GM19240 (cell line): ENCODE data around the genes CD300A and TSEN54.

DNA sequence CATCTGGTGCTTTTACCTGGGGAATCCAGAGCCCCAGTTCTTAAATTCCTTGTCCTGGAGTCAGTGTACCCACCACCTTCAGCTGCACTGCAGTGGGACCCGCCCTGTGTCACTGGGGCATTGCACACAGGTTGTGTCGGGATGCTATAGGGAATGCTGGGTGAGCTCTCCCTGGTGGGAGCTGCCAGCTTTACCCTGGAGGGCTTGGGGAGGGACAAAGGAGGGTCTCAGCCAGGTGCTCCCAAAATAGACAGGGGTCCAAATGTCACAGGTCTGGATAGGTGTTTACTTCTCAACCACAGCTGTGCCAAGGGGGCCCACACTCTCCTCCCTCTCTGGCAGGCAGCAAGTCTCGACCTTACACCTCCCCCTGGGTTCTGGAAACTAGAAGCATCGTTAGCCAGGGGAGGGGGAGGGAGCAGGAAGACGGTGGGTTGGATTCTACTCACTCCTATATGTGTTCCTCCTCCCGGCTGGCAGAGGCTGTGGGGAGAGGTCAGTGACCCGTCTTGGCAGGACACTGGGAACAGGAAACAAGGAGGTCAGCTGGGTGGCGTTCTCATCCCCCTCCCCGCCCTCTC is 12.2 kb downstream of the GPRC5C start:
- RRBS: no CpG with 5 or more reads among the region's 9 CpGs

DNA sequence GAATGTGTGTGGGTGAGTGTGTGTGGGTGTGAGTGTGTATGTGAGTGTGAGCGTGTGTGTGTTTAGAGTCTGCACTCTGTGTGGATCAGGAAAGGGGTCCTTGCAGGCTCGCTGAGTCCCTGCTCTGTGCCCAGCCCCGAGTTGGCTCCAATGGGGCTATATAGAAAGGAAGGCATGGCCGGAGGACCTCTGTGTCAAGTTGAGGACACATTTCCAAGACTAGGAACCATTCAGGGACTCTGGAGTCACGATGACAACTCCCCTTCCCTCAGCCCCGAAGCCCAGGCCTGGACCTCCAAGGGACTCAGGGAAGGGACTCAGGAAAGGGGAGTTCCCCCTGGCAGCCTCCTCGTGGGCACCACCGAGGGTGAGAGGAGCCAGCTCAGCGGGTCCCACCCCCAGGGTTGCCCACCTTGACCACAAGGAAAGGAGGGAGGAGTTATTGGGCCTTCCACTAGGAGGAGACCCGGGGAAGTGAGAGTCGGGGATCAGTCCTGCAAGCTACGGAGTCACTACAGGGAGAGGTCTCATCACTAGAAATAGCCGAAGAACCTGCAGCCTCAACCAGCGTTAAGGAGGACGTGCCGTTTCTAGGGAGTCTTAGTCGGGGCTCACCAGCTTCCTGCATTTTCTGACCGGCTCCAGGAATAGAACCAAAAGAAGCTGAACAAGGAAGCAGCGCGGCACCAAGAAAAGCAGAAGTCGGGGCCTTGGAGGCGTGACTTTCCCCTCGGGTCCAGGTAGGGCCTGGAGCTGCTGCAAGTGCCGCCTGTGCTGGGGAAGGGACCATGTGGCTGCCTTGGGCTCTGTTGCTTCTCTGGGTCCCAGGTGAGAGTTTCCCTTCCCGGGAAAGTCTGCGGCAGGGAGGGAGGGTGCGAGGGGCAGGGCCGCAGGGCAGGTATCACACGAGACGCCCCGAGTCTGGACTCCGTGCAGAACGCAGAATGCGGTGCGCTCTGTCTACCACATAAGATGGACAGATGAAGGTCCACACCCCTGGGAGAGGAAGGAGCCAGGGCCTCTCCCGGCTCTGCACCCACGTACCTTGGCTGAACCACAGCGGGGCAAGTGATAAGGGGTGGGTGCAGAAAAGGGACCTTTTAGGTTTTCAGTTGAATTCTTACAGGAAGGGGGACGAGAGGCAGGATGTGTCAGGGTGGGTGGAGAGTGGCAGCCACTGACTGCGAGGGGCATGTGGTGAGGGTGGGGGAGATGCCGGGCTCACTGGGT is at the start of gene CD300A:
Gene CD300A, plus strand, starts transcription at position 719 of the 1,230 bp plus-strand sequence.
- RRBS: 18% methylated on average over 1 of the region's 41 CpGs

DNA sequence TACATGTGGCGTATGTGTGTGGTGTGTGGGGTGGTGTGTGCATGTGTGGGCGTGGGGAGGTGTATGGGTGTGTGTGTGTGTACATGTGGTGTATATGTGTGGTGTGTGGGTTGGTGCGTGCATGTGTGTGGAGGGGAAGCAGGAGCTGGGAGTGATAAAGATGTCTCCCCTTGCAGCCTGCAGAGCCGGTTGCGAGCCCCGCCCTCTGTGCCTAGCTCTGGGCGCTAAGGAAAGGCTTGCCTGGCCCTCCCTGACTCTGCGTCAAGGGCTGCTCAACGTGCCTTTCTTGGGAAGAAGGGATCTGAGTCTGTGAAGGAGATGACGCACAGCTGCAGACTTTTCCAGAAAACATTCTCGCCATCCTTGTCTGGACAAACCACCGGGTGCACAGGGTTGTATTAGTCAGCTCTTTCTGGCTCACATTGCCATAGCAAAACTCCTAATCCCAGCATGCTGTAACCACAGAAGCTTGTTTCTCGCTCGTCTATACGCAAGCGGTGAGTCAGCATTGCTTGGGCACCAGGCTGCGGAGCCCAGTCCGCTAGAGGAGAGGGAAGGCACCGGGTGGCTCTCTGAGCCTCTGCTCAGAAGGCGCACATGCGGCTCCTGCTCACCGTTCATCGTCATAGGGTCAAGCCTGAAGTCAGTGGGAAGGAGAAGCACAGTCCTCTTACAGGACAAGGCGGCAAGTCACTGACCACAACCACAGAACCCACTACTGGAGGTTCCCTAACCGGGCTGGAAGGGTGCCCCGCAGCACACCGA is 22.7 kb downstream of the CD300LD start:
- RRBS: no CpG with 5 or more reads among the region's 27 CpGs

GRCh38 chr17:74718987-74719186 is 6.2 kb upstream of the CD300LF start:
- RRBS: no CpG with 5 or more reads among the region's 1 CpG

GRCh38 chr17:74860247-74861168 is 823 bp upstream of the GRIN2C start:
- RRBS: 3% methylated on average over 12 of the region's 69 CpGs

GRCh38 chr17:74952084-74952895 is 16.6 kb downstream of the OTOP3 start:
- RRBS: 62% methylated on average over 3 of the region's 35 CpGs

- RRBS: no CpG with 5 or more reads among the region's 4 CpGs
Measured at GRCh38 chr17:74982740-74983155, 4.7 kb upstream of the CDR2L start.

DNA sequence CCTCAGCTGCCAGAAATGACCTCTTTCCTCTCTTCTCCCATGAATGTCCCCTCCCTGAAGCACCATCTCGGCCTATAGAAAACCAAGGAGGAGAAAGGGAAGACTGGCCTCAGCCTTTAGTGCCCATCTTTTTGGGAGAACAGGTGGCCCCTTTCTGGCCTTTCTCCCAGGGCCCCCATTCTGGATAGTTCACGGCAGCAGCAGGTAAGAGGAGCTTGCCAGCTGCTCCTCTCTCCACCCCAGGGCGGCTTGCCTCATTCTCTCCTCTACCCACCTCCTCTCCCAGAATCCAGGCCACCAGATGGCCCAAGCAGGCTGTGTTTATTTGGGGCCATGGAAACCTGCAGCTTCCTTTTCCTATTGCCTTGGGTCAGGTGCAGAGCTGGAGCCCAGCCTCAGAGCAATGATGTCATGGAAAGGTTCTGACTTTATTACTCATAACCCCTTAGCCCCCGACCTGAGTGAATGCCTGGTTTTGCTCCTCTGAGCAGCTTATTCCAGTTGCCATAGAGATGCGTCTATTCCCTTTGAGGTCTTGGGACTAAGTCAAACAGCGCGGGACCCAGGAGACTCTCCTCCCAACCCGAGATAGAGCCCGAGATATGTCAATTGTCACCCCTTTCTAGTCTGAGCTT is 1.5 kb upstream of the MRPL58 start:
- RRBS: no CpG with 5 or more reads among the region's 9 CpGs

DNA sequence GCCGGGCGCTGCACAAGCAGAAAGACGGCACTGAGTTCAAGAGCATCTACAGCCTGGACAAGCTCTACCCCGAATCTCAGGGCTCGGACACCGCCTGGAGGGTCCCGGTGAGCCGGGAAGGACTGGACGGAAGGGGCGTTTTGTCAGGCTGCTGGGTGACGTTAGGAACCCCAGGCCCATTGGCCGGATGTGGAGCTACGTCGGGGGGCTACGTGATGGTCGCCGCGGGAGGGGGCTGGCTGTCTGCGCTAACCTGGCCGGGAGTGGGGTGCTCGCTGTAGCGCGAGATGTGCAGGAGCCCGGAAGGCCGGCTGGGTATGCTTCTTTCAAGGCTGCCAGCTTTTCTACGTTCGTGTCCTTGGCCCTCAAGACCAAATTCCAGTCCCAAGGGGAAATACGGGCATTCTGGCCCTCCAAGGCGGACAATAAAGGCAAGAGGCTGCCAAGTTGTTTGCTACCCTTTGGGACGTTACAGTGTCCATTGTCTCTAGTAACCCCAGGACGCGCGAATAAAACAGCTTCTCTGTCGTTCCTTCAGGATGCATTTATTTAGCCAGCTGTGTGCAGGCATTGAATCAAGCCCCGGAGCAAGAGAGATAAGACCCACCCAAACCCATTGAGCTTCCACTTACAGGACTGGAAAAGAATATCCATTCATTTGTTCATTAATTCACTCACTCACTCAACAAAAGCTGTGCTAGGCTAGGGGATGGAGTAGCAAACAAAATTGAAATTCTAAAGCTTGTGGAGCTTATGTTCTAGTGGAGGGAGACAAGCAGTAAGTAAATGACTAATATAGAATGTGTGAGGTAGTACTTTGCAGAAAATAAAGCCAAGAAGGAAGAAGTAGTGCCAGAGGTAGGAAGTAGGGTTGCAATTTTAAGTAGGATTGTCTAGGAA is 546 bp downstream of the MRPL58 start:
- RRBS: 3% methylated on average over 21 of the region's 35 CpGs

DNA sequence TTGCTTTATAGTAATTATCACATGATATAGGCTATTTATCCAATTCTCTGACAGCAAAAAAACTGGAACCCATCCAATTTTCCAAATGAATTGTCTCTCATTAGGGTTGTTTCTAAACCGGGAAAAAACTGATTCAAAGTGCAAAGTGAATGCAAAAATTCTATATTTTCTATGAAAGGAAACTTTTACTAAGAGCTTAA is 5.5 kb upstream of the NT5C start:
- RRBS: no CpG with 5 or more reads among the region's 1 CpG

DNA sequence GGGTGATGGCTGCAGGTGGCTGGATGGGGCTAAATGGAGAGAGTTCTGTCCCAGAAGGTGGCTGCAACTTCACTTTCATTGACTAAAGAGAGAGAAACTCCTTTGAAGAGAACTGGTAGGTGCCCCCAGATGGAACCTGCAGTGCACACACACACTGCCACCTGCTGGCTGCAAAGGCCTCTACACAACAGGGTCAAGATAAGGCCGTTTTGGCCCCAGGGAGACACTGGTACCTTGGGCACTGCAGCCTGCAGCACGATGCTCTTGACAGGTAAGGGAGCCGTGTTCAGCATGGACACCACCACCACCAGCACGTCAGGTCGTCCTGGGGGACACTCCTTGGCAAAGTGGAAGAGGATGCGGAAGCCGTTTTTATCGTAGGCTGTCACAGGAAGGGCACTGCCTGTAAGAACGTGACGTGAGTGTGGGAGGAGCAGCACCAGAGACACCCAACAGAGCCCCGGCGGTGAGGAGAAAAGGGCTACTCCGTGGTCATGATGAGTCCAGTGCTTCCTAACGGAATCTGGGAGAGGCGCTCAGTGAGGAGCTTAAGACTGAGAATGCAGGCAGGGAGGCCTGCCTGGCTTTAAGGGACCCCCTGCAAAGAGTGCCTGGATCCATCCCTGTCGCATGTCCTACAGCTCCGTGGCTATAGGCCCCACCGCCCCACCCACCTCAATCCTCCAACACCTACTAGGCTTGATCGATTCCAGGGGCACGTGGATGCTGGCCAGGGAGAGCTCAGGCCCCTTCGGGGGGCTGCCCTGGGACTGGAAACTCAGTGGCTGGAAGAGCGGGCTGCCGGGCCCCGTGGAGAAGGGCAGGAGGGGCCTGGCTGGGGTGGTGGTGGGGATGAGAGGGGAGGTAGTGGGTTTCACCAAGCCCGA is 22.5 kb downstream of the GGA3 start:
- RRBS: no CpG with 5 or more reads among the region's 25 CpGs

- RRBS: no CpG with 5 or more reads among the region's 6 CpGs
Measured at GRCh38 chr17:75378226-75378687, 27.2 kb downstream of the GRB2 start.

DNA sequence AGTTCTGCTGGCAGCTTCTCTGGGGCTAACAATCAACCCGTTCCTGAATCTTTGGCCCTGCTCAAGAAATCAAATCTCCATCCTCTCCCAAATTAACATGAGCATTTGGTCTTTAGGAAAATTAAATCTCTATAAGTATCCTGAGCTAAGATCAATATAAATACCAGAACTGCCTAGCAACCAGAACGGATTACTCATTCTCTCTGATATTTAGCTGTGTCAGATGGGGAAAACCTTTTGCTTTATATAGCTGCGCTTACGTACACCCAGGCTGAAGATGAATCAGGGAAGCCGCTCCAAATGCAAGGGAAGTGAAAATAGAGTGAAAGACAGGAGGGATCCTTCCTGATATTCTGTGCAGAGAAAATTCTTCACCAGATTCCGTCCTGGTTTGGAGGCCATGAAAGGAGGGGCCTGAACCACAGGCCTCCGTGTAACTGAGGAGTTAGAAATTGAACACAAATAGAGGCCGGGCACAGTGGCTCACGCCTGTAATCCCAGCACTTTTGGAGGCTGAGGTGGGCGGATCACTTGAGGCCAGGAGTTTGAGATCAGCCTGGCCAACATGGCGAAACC is 23.4 kb upstream of the GRB2 start:
- RRBS: no CpG with 5 or more reads among the region's 11 CpGs

GRCh38 chr17:75476236-75477036 is 20.0 kb downstream of the TMEM94 start:
- RRBS: no CpG with 5 or more reads among the region's 12 CpGs

GRCh38 chr17:75485201-75485714 is 28.8 kb downstream of the TMEM94 start:
- RRBS: no CpG with 5 or more reads among the region's 11 CpGs

DNA sequence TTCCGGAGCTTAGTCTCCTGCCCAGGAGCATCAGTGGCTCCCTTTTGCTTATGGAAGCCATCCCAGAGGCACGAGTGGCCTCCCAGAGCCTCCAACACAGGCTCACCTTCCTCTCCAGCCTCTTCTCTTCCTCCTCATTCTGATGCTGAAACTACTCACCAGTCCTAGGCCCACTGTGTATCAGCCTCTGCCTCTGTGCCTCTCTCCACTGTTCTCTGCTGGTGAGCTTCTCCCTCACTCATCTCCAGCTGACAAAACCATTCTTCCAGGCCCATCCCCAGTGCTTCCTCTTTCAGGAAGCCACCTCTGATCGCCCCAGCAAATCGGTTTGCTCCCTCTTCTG is 28.2 kb downstream of the CASKIN2 start:
- RRBS: no CpG with 5 or more reads among the region's 4 CpGs

DNA sequence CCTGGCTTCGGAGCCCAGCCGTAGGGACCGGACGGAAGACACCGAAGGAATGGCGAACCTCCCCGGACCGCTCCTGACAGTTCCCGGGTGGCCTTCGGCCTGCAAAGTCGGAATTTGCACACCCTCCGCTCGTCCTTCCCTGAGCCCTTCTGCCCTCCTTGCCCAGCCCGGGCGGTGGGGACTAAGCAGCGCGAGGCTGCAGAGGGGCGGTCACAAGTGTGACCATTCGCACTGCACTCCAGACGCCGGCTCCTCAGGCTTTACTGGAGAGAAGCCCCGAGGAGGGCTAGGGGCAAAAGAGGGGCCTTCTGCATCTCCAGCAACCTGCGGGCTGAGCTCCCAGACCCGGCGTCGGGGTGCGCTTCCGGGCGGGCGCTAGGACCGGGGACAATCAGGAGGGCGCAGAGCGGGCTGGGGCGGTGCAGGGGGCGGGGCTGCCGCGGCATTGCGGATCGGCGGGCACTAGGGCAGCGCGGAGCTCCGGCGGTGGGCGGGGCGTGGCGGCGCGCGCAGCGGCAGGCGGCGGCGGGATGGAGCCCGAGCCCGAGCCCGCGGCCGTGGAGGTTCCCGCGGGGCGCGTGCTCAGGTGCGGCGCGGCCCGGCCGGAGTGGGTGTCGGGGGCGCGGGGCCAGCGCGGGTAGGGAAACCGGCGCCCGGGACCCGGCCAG is at the start of gene TSEN54:
Gene TSEN54, plus strand, starts transcription at position 498 of the 668 bp plus-strand sequence.
- RRBS: 2% methylated on average over 31 of the region's 77 CpGs

GRCh38 chr17:75524867-75525646 is 440 bp upstream of the LLGL2 start:
- RRBS: 3% methylated on average over 49 of the region's 93 CpGs

DNA sequence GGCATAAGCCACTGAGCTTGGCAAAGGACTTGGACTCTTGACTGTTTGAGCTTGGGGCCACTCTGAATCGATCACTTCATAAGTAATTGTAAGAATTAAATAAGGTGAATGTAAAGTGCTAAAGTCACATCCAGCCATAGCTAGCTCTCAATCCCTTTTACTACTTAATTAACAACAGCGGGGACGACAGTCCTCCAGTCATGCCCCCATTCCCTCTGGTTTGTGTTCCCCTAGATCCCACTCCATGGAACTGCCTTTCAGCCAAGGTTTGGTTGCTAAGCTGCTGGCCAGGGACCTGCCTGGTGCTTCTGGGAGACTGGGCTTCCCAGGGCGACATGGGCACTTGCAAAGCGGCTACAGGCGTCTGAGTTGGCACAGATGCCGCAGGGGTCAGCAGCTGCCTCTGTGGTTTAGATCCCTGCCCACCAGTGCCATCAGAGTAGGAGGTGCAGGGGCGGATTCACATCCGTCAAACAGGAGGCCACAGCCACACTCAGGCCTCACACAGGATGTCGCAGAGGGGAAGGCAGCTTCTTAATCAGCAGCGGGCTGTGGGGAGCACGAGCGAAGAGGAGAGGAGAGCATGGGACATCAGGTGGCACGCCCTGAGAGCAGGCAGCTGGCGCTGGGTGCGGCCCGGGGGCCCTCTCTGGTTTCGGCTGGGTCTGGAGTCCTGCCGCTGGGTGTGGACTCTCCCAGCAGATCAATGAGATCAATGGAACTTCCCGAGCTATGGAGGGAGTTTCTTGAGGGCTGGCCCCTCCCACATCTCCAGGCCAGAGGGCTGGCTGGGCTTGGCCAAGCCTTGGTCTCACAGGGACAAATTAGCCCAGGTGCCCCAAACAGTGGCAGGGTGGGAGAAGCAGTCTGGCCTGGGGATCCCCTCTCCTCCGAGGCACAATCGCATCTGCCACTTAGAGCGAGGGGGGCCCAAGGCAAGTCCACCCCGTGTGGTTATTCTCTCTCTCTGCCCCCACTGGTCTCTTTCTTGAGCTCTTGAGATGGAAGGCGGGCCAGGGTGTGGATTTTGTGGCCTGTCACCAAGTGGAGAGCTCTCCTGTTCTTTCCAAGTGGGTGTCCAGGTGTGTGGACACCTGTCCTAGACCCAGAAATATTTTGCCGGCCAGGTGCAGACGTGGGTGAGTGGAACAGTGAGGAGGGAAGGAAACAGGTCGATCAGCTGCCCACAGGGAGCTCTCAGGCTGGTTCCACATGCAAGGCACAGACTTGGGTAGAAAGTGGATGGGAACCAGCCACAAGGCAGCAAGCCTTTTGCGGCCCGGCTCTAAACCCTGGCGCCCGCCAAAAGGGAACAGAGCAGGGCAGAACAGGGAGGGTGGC is 9.7 kb downstream of the LLGL2 start:
- RRBS: no CpG with 5 or more reads among the region's 32 CpGs